K562 (cell line): ENCODE data around the genes LGALS9C and SLC5A10.

DNA sequence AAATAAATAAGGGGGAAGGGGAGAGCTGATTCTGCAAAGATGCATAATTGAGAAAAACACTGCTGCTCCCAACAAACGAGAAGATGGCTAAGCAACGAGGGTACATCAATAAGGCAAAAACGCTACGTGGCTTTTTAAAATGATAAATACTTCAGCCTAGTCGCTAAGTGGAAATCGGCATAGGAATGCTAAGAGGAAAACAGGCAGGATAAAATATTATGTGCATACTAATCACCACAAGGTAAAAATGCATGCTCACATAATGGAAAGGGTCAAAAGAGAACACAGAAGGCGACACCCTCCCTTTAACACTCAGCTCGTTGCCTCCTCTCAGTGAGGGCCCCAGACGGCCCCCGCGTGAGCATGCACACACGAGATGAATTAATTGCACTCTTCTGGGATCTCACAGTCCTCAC, 44.0 kb downstream of the TOM1L2 start:
- RAMPAGE, long total RNA, result no peak
- RRBS, result no CpG with 5 or more reads among the region's 12 CpGs
PRO-cap:
- standard, result no peak
- CoPRO, capped RNA only, 2 experiments, result no peak in any of the 2 experiments
- CoPRO, capped and uncapped RNA, 2 experiments, result no peak in any of the 2 experiments
- CoPRO, uncapped RNA only, 2 experiments, result no peak in any of the 2 experiments
CAGE:
- cytosol, long polyA plus RNA, result no peak
- long polyA plus RNA, result no peak
- nucleolus, long total RNA, result no peak
- nucleus, long polyA plus RNA, result no peak

DNA sequence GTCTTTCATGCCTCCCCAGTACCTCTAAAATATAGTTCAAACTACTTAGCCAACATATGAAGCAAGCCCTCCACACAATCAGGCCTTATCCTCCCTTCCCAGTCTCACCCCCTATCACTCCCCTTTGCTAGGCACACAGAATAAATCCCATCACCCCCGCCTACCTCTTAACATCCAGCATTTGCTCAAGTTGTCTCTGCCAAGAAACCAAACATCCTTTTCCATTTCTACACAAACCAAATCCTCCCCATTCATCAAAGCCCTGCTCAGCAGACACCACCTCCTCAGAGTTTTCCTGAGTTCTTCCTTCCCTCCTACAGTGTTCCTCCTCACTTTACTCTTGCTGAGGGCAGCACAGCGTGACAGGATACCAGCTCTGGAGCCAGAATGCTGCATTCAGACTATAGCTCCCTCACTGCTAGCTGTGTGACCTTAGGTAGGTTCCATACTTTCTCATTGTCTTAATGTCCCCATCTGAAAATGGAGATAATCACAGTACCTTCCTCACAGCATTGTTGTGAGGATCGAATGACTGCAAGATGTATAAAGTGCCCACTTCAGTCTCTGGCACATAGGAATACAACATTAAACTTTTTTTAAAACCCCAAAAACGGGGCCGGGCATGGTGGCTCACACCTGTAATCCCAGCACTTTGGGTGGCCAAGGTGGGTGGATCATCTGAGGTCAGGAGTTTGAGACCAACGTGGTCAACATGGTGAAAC, 6.8 kb downstream of the TOM1L2 start:
- RAMPAGE, long total RNA, result no peak
- RRBS, result no CpG with 5 or more reads among the region's 6 CpGs
PRO-cap:
- standard, result no peak
- CoPRO, capped RNA only, 2 experiments, result no peak in any of the 2 experiments
- CoPRO, capped and uncapped RNA, 2 experiments, result no peak in any of the 2 experiments
- CoPRO, uncapped RNA only, 2 experiments, result no peak in any of the 2 experiments
CAGE:
- cytosol, long polyA plus RNA, result no peak
- long polyA plus RNA, result no peak
- nucleolus, long total RNA, result no peak
- nucleus, long polyA plus RNA, result no peak

- RAMPAGE, long total RNA, result no peak
- RRBS, result no CpG with 5 or more reads among the region's 14 CpGs
PRO-cap:
- standard, result no peak
- CoPRO, capped RNA only, 2 experiments, result no peak in any of the 2 experiments
- CoPRO, capped and uncapped RNA, 2 experiments, result no peak in any of the 2 experiments
- CoPRO, uncapped RNA only, 2 experiments, result no peak in any of the 2 experiments
CAGE:
- cytosol, long polyA plus RNA, result no peak
- long polyA plus RNA, result no peak
- nucleolus, long total RNA, result no peak
- nucleus, long polyA plus RNA, result no peak
Measured at GRCh38 chr17:18139327-18139851, 30.8 kb downstream of the MYO15A start.

GRCh38 chr17:18185719-18186253, 2.2 kb downstream of the ALKBH5 start:
- RAMPAGE, long total RNA, result no peak
- RRBS, result no CpG with 5 or more reads among the region's 6 CpGs
PRO-cap:
- standard, result no peak
- CoPRO, capped RNA only, 2 experiments, result no peak in any of the 2 experiments
- CoPRO, capped and uncapped RNA, 2 experiments, result no peak in any of the 2 experiments
- CoPRO, uncapped RNA only, 2 experiments, result no peak in any of the 2 experiments
CAGE:
- cytosol, long polyA plus RNA, result no peak
- long polyA plus RNA, result no peak
- nucleolus, long total RNA, result no peak
- nucleus, long polyA plus RNA, result no peak

- RAMPAGE, long total RNA, result no peak
- RRBS, result no CpG with 5 or more reads among the region's 13 CpGs
PRO-cap:
- standard, result no peak
- CoPRO, capped RNA only, 2 experiments, result no peak in any of the 2 experiments
- CoPRO, capped and uncapped RNA, 2 experiments, result no peak in any of the 2 experiments
- CoPRO, uncapped RNA only, 2 experiments, result no peak in any of the 2 experiments
CAGE:
- cytosol, long polyA plus RNA, result no peak
- long polyA plus RNA, result no peak
- nucleolus, long total RNA, result no peak
- nucleus, long polyA plus RNA, result no peak
Measured at GRCh38 chr17:18224647-18225131, 746 bp upstream of the LLGL1 start.

- RAMPAGE, long total RNA, result no peak
- RRBS, result no CpG with 5 or more reads among the region's 19 CpGs
PRO-cap:
- standard, result no peak
- CoPRO, capped RNA only, 2 experiments, result no peak in any of the 2 experiments
- CoPRO, capped and uncapped RNA, 2 experiments, result no peak in any of the 2 experiments
- CoPRO, uncapped RNA only, 2 experiments, result no peak in any of the 2 experiments
CAGE:
- cytosol, long polyA plus RNA, result no peak
- long polyA plus RNA, result no peak
- nucleolus, long total RNA, result no peak
- nucleus, long polyA plus RNA, result no peak
Measured at GRCh38 chr17:18262369-18263255, 2.1 kb downstream of the MIEF2 start.

- RAMPAGE, long total RNA, result no peak
- RRBS, result no CpG with 5 or more reads among the region's 9 CpGs
PRO-cap:
- standard, result no peak
- CoPRO, capped RNA only, 2 experiments, result no peak in any of the 2 experiments
- CoPRO, capped and uncapped RNA, 2 experiments, result no peak in any of the 2 experiments
- CoPRO, uncapped RNA only, 2 experiments, result peak in 1 of 2 experiments; most common plus-strand start chr17:18326081 (in 1); most common minus-strand start chr17:18325935 (in 1)
CAGE:
- cytosol, long polyA plus RNA, result no peak
- long polyA plus RNA, result no peak
- nucleolus, long total RNA, result no peak
- nucleus, long polyA plus RNA, result no peak
Measured at GRCh38 chr17:18325801-18326502, 10.9 kb downstream of the SMCR8 start.

GRCh38 chr17:18360373-18360970, 2.9 kb downstream of the SHMT1 start:
- RAMPAGE, long total RNA, result no peak
- RRBS, result no CpG with 5 or more reads among the region's 13 CpGs
PRO-cap:
- standard, result no peak
- CoPRO, capped RNA only, 2 experiments, result no peak in any of the 2 experiments
- CoPRO, capped and uncapped RNA, 2 experiments, result no peak in any of the 2 experiments
- CoPRO, uncapped RNA only, 2 experiments, result no peak in any of the 2 experiments
CAGE:
- cytosol, long polyA plus RNA, result no peak
- long polyA plus RNA, result no peak
- nucleolus, long total RNA, result no peak
- nucleus, long polyA plus RNA, result no peak

- RAMPAGE, long total RNA, result no peak
- RRBS, result no CpG with 5 or more reads among the region's 15 CpGs
PRO-cap:
- standard, result no peak
- CoPRO, capped RNA only, 2 experiments, result no peak in any of the 2 experiments
- CoPRO, capped and uncapped RNA, 2 experiments, result no peak in any of the 2 experiments
- CoPRO, uncapped RNA only, 2 experiments, result no peak in any of the 2 experiments
CAGE:
- cytosol, long polyA plus RNA, result no peak
- long polyA plus RNA, result no peak
- nucleolus, long total RNA, result no peak
- nucleus, long polyA plus RNA, result no peak
Measured at GRCh38 chr17:18410686-18411205, 33.2 kb downstream of the EVPLL start.

GRCh38 chr17:18476593-18477189, at the start of gene LGALS9C:
LGALS9C (plus strand) TSS chr17:18476789.
- RAMPAGE, long total RNA, result no peak
- RRBS, result no CpG with 5 or more reads among the region's 7 CpGs
PRO-cap:
- standard, result no peak
- CoPRO, capped RNA only, 2 experiments, result no peak in any of the 2 experiments
- CoPRO, capped and uncapped RNA, 2 experiments, result no peak in any of the 2 experiments
- CoPRO, uncapped RNA only, 2 experiments, result no peak in any of the 2 experiments
CAGE:
- cytosol, long polyA plus RNA, result no peak
- long polyA plus RNA, result no peak
- nucleolus, long total RNA, result no peak
- nucleus, long polyA plus RNA, result no peak

DNA sequence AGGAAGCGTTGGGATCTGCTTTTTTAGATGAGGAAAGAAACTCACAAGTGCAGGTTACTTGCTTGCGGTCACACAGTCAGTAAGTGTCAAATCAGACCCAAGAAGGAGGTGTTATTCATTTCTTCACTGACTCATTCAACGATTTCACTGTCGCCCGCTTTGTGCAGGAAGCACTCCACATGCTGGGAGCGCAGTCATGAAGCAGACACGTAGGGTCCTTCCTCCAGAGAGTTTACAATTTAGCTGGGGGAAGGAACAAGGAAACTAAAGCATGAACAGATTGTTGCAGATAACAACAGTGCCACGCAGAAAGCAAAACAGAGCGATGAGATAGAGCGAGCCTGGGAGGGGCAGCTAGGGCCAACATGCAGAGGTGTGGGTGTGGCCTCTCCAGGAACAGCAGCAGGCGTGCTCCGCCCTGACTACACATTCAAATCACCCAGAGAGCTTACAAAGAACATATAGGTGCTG, 16.5 kb downstream of the LGALS9C start:
- RAMPAGE, long total RNA, result no peak
- RRBS, result no CpG with 5 or more reads among the region's 12 CpGs
PRO-cap:
- standard, result no peak
- CoPRO, capped RNA only, 2 experiments, result no peak in any of the 2 experiments
- CoPRO, capped and uncapped RNA, 2 experiments, result no peak in any of the 2 experiments
- CoPRO, uncapped RNA only, 2 experiments, result no peak in any of the 2 experiments
CAGE:
- cytosol, long polyA plus RNA, result no peak
- long polyA plus RNA, result no peak
- nucleolus, long total RNA, result no peak
- nucleus, long polyA plus RNA, result no peak

DNA sequence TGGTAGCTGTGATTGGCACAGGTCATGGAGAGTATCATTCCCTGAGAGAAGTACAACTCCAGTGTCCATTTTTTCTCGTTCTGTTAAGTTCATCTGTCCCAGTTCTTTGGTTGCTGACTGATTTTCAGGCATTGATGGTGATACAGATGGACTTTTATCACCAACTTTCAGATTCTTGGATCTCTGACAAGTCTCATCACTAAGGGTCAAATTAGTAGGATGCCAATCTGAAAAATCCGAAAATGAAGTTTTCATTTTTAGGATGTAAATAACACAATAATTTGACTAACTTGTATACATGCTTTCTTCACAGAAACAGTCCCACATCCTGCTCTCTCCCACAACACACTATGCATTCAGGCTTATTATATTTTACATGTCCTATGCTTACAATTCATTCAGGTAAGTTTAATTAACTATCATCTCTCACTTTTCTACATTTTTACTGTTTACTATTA, 34.1 kb downstream of the TBC1D28 start:
- RAMPAGE, long total RNA, result no peak
- RRBS, result no CpG with 5 or more reads among the region's 2 CpGs
PRO-cap:
- standard, result no peak
- CoPRO, capped RNA only, 2 experiments, result no peak in any of the 2 experiments
- CoPRO, capped and uncapped RNA, 2 experiments, result no peak in any of the 2 experiments
- CoPRO, uncapped RNA only, 2 experiments, result no peak in any of the 2 experiments
CAGE:
- cytosol, long polyA plus RNA, result no peak
- long polyA plus RNA, result no peak
- nucleolus, long total RNA, result no peak
- nucleus, long polyA plus RNA, result no peak

GRCh38 chr17:18721893-18722456, 21.9 kb upstream of the FBXW10 start:
- RAMPAGE, long total RNA, result no peak
- RRBS, result no CpG with 5 or more reads among the region's 11 CpGs
PRO-cap:
- standard, result no peak
- CoPRO, capped RNA only, 2 experiments, result no peak in any of the 2 experiments
- CoPRO, capped and uncapped RNA, 2 experiments, result no peak in any of the 2 experiments
- CoPRO, uncapped RNA only, 2 experiments, result no peak in any of the 2 experiments
CAGE:
- cytosol, long polyA plus RNA, result no peak
- long polyA plus RNA, result no peak
- nucleolus, long total RNA, result no peak
- nucleus, long polyA plus RNA, result no peak

DNA sequence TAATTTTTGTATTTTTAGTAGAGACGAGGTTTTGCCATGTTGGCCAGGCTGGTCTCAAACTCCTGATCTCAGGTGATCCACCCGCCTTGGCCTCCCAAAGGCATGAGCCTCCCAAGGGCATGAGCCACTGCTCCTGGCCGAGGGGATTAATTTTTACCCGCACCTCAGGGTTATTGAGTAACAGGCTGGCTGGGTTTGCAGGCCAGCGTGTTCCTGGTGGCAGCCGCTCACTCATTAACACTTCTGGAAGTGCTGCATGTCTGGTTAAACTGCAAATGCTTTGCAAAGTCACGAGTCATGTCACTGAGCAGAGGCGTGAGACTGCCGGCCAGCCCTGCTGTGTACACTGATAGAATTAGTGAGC, 1.1 kb upstream of the SLC5A10 start:
- RAMPAGE, long total RNA, result no peak
- RRBS, result no CpG with 5 or more reads among the region's 9 CpGs
PRO-cap:
- standard, result no peak
- CoPRO, capped RNA only, 2 experiments, result no peak in any of the 2 experiments
- CoPRO, capped and uncapped RNA, 2 experiments, result no peak in any of the 2 experiments
- CoPRO, uncapped RNA only, 2 experiments, result no peak in any of the 2 experiments
CAGE:
- cytosol, long polyA plus RNA, result no peak
- long polyA plus RNA, result no peak
- nucleolus, long total RNA, result no peak
- nucleus, long polyA plus RNA, result no peak

DNA sequence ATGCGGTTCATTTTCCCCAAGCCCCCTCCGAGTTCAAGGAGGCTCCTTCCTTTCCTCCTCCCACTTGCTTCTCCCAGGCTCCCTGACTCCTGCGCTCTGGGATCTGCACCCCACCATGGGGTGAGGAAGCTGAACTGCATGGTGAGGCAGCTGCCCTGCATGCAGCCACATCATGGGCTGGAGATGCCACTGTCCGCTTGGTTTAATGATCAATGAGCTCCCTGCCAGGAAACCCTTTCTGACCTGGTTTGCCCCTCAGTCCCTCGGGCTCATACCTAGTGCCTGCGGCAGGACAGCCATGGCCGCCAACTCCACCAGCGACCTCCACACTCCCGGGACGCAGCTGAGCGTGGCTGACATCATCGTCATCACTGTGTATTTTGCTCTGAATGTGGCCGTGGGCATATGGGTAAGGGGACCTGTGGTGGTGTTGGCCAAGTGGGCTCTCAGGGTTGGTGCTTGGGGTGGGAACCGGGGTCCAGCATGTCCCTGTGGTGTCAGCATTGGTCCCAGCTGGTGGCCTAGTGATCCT, at the start of gene SLC5A10:
Gene SLC5A10, plus strand, starts transcription at position 258 of the 532 bp plus-strand sequence.
- RAMPAGE, long total RNA, result no peak
- RRBS, result no CpG with 5 or more reads among the region's 14 CpGs
PRO-cap:
- standard, result no peak
- CoPRO, capped RNA only, 2 experiments, result no peak in any of the 2 experiments
- CoPRO, capped and uncapped RNA, 2 experiments, result no peak in any of the 2 experiments
- CoPRO, uncapped RNA only, 2 experiments, result no peak in any of the 2 experiments
CAGE:
- cytosol, long polyA plus RNA, result no peak
- long polyA plus RNA, result no peak
- nucleolus, long total RNA, result no peak
- nucleus, long polyA plus RNA, result no peak

- RAMPAGE, long total RNA, result no peak
- RRBS, result no CpG with 5 or more reads among the region's 12 CpGs
PRO-cap:
- standard, result no peak
- CoPRO, capped RNA only, 2 experiments, result no peak in any of the 2 experiments
- CoPRO, capped and uncapped RNA, 2 experiments, result no peak in any of the 2 experiments
- CoPRO, uncapped RNA only, 2 experiments, result no peak in any of the 2 experiments
CAGE:
- cytosol, long polyA plus RNA, result no peak
- long polyA plus RNA, result no peak
- nucleolus, long total RNA, result no peak
- nucleus, long polyA plus RNA, result no peak
Measured at GRCh38 chr17:19001763-19002690, 2.5 kb downstream of the FAM83G start.

DNA sequence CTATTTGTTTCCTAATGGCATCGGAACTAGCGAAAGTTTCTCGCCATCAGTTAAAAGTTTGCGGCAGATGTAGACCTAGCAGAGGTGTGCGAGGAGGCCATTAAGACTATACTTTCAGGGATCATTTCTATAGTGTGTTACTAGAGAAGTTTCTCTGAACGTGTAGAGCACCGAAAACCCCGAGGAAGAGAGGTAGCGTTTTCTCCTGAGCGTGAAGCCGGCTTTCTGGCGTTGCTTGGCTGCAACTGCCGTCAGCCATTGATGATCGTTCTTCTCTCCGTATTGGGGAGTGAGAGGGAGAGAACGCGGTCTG, 15.0 kb upstream of the GRAP start:
- RAMPAGE, long total RNA, result no peak
- RRBS, result no CpG with 5 or more reads among the region's 17 CpGs
PRO-cap:
- standard, result unidirectional peak, plus-strand start at position 103 of the sequence
- CoPRO, capped RNA only, 2 experiments, result peak in 2 of 2 experiments; most common plus-strand start position 103 of the sequence (in 2)
- CoPRO, capped and uncapped RNA, 2 experiments, result peak in 2 of 2 experiments; most common plus-strand start position 103 of the sequence (in 2)
- CoPRO, uncapped RNA only, 2 experiments, result no peak in any of the 2 experiments
CAGE:
- cytosol, long polyA plus RNA, result no peak
- long polyA plus RNA, result no peak
- nucleolus, long total RNA, result no peak
- nucleus, long polyA plus RNA, result no peak

DNA sequence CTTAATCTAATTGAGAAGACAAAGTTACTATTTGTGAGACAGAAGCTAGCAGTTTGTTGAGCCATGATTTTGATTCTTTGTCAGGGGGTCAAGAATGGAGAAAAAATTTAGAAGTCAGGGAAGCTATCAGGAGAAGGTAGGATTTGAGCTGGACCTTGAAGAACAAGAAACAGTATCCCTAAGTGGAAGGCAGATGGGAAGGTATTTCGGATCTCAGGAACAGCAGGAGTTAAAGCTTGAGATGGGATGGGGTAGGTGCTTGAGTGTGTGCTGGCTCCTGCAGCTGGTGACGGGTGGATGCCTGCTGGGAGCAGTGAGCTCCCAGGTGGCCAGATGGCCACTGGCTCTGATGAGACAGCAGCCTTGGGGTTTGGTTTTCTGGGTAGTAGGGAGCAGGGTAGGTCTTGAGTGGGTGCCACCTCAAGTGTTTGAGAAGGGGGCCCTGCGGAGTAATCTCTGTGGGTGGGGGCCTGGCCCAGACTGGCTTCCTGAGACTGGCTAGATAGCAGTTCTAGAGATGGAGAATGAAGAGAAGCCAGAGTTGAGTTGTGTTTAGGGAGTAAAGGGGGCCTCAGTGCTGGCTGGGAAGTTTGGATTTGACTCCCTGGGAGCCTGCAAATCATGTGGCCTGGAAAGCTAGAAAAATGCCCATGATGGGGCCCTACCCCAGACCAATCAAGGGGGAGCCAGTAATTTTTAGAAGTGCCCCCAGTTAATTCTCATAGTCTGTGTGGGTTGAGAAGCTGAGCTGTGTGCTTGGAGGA, 10.3 kb downstream of the EPN2 start:
- RAMPAGE, long total RNA, result no peak
- RRBS, result no CpG with 5 or more reads among the region's 3 CpGs
PRO-cap:
- standard, result no peak
- CoPRO, capped RNA only, 2 experiments, result no peak in any of the 2 experiments
- CoPRO, capped and uncapped RNA, 2 experiments, result no peak in any of the 2 experiments
- CoPRO, uncapped RNA only, 2 experiments, result no peak in any of the 2 experiments
CAGE:
- cytosol, long polyA plus RNA, result no peak
- long polyA plus RNA, result no peak
- nucleolus, long total RNA, result no peak
- nucleus, long polyA plus RNA, result no peak